Subcutaneous preadipocyte (primary cell): ENCODE data around the genes SBNO2 and STK11.

DNA sequence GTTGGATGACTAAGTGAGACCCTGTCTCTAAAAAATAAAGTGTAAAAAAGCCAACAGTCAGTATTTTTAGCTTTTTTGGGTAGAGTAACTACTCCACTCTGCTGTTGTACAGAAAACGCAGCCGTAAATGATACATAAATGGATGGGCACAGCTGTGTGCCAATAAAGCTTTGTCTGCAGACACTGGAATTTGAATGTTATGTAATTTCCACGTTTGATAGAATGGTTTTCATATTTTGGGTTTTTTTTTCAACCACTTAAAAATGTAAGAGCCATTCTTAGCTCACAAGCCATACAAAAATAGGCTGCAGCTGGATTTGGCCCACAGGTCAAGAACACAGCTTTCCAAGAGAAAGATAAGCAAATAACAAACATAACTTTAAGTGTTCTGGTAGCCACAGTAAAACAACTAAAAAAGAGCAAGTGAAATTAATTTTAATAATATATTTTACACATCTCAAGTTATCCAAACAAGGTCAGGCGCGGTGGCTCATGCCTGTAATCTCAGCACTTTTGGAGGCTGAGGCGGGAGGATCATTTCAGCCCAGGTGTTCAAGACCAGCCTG is 1.8 kb upstream of the TMEM259 start:
- CAGE, long polyA plus RNA, result no peak

GRCh38 chr19:1028063-1029034 is 1.9 kb downstream of the CNN2 start:
- CAGE, long polyA plus RNA, result no peak

GRCh38 chr19:1040737-1041586 is 1.1 kb downstream of the ABCA7 start:
- CAGE, long polyA plus RNA, result no peak

- CAGE, long polyA plus RNA, result no peak
Observed at GRCh38 chr19:1071420-1071829, 4.5 kb downstream of the ARHGAP45 start.

- CAGE, long polyA plus RNA, result no peak
Observed at GRCh38 chr19:1116917-1117631, 13.3 kb downstream of the GPX4 start.

- CAGE, long polyA plus RNA, result no peak
Observed at GRCh38 chr19:1172668-1173427, 1.2 kb downstream of the SBNO2 start.

DNA sequence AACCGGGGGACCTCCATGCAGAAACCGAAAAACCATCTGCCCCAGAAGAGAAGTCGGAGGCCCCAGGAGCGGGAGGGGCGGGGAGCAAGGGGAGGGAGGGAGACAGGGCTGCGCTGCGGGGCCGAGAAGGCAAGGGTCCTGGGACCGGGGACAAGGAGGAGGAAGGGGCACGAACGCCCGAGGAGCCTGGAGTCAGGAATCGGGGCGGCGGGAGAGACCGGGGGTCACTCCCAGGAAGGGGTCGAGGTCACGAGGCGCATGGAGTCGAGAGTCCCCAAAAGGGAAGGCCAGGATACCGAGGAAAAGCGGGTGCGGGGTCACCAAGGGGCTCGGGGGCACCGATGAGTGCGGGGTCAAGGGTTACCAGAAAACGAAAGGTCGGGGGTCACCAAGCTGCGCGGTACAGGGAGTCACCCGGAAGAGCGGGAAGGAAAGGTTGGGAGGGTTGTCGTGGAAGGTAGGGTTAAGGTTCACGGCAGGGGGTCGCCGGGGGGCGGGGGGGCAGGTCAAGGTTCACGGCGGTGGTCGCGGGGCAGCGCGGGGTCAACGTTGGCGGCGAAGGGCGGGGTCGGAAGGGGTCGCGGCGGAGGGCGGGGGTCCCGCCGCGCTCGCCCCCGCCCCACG is 528 bp downstream of the SBNO2 start:
- CAGE, long polyA plus RNA, result no peak

- CAGE, long polyA plus RNA, result no peak
Observed at GRCh38 chr19:1174052-1174466, at the start of gene SBNO2. Gene SBNO2, minus strand, starts transcription at chr19:1174268.

DNA sequence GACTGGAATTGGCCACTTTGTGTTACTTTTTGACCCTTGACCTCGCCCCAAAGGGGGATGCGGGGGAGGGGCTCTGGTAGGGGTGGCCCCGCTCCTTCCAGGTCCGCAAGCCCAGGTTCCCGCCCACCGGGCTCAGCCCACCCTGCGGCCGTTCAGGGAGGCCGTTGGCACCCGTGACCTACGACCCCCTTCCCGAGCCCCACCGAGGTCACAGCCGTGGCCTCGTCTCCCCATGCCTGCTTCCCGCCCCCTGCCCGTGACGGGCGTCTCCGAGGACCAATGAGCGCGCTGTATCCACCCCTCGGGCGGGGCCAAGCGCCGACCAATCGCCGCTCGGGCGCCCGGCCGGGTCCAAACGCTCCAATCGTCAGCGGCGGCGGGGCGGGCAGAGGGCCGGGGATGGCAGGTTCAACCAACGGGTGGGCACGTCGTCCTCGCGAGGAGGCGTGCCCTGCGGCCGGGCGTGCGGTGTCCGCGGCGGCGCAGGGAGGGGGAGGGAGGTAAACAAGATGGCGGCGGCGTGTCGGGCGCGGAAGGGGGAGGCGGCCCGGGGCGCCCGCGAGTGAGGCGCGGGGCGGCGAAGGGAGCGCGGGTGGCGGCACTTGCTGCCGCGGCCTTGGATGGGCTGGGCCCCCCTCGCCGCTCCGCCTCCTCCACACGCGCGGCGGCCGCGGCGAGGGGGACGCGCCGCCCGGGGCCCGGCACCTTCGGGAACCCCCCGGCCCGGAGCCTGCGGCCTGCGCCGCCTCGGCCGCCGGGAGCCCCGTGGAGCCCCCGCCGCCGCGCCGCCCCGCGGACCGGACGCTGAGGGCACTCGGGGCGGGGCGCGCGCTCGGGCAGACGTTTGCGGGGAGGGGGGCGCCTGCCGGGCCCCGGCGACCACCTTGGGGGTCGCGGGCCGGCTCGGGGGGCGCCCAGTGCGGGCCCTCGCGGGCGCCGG is at the start of gene STK11:
TSS of gene STK11 (plus strand) at position 498 of the 940 bp plus-strand sequence.
- CAGE, long polyA plus RNA, result no peak

DNA sequence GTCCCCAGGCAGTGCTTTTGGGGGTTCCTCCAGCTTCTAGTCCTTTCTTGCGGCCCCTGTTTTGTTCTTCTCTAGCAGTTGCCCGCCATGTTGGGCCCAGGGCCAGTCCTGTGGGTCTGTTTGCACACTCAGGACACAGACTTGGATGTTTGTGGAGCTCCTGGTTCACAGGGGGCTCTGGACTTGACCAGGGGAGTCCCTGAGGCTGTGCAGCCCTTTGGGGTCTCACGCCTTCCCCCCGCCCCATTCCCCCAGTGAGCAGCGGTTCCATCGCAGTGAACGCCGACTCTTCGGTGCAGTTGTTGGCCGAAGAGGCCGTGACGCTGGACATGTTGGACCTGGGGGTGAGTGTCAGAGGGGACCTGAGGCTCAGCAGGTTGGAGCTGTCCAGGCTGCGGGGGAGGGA is 2.3 kb downstream of the ATP5F1D start:
- CAGE, long polyA plus RNA, result no peak

DNA sequence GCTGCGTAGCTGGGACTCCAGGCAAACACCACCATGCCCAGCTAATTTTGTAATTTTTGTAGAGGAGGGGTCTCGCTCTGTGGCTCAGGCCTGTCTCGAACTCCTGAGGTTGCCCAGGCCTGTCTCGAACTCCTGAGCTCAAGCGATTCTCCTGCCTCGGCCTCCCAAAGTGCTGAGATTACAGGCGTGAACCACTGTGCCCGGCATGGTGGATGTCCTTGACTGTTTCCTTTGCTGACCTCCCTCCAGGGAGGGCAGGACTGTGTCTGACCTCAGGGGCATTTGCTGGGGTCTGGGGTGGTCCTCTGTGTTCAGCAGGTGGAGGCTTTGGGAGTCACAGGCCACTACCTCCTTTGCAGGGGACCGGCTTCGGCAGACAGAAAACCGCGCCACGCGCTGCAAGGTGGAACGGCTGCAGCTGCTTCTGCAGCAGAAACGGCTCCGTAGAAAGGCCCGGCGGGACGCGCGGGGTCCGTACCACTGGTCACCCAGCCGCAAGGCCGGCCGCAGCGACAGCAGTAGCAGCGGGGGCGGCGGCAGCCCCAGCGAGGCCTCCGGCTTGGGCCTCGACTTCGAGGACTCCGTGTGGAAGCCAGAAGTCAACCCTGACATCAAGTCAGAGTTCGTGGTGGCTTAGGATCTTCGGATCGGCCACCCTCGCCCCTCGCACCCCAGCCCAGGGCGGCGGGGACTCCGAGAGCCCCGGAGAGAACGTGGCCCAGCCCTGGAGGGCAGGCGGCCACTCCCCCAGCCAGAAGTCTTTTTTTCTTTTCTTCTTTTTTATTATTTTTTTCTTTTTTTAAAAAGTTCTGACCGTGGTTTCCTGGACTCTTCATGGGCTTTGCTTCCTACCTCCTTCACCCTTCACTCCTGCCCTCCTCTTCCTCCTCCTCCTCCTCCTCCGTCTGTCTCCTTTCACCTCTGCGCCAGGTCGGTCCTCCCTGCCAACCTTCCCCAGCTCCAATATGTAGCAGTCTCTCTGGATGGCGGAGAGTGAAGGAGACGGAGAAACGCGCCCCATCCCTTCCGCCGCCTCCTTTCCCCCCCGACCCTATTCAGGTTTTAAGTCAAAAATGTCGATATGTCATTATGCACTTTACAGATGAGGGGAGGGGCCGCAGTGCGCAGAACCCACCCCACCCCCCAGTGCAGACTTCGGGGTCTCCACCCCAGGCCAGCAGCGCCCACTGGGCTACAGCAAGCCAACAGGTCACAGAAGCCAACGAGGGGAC is 8.7 kb downstream of the MIDN start:
- CAGE, long polyA plus RNA, result no peak

DNA sequence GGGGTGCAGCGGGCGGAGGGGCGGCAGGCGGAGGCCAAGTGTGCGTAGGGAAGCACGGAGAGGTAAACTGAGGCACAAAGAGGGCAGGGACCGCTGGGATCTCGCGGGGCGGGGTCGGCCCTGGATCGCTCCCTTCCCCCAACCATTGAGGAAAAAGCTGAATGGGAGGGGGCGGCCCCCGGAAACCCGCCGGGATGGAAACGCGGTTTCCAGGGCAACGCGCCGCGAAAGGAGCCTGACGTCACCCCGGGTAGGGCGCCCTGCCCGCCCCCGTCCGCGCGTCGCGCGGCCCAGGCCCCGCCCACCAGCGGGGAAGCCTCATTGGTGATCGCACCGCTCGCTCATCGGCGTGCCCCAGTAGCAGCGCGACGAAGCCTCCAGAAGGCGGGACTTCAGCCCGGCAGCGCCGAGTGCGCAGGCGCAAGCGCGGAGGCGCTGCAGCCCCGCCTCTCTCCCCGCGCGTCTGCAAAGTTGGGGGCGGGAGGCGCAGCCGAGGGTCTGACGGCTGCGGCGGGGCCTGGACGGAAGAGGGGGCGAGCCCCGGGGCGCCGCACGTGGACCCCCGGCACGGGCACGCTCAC is 8.4 kb upstream of the CIRBP start:
- CAGE, long polyA plus RNA, result no peak

GRCh38 chr19:1261715-1262357 is 7.3 kb upstream of the CIRBP start:
- CAGE, long polyA plus RNA, result no peak

DNA sequence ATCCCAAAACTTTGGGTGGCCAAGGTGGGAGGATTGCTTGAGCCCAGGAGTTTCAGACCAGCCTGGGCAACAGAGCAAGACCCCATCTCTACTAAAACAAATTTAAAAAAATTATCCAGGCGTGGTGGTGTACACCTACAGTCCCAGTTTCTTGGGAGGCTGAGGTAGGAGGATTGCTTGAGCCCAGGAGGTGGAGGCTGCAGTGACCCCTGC is 1.3 kb downstream of the CIRBP start:
- CAGE, long polyA plus RNA, result no peak

DNA sequence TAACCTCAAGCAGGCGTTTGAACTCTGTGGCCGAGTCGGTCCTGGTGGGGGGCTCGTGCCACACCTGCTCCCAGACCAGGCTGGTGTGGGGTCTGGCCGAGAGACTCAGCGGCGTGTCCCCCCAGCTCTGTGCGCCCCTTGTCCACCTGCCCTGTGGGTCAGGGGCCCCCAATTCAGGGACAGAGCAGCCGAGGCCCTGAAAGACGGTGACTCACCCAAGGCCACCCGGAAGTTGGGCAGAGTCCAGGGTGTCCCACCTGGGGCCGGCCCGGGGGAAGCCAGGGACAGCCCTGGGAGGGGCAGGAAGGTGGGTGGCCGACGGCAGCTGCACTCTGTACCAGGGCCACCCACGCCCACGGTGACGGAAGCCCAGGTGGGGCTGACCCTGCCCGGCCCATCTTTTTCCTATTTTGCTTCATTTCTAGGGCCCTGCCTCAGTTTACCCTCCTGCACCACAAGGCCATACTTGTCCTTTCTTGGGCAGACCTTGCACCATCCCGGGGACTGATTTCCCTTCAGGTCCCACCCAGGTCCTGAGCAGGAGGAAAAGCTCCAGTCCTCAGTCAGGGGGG is 5.3 kb downstream of the EFNA2 start:
- CAGE, long polyA plus RNA, result no peak

GRCh38 chr19:1361952-1362476 is 7.3 kb downstream of the PWWP3A start:
- CAGE, long polyA plus RNA, result no peak

DNA sequence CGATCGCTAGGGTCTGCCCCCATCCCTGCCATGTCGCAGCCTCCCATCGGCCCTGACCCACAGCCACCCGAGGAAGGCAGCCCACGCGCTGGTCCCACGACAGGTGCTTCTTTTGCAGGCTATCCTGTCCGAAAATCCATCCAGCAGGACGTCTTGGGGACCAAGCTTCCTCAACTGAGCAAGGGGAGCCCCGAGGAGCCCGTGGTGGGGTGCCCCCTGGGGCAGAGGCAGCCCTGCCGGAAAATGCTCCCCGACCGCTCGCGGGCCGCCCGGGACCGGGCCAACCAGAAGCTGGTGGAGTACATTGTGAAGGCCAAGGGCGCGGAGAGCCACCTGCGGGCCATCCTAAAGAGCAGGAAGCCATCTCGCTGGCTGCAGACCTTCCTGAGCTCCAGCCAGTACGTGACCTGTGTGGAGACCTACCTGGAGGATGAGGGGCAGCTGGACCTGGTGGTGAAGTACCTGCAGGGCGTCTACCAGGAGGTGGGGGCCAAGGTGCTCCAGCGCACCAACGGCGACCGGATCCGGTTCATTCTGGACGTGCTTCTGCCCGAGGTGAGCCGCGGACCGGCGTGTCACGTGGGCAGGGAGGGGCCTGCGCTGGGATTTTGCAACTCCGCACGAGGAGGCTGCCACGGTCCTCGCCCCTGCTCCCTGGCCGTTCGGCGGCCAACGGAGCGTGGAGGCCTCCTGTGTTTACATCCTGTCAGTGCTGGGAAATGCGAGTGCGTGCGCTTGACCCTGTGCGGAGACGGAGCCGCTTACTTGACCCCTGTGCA is 13.0 kb upstream of the NDUFS7 start:
- CAGE, long polyA plus RNA, result no peak

GRCh38 chr19:1393753-1394593 is 7.4 kb downstream of the GAMT start:
- CAGE, long polyA plus RNA, result no peak

GRCh38 chr19:1396839-1397692 is 4.3 kb downstream of the GAMT start:
- CAGE, long polyA plus RNA, result no peak

DNA sequence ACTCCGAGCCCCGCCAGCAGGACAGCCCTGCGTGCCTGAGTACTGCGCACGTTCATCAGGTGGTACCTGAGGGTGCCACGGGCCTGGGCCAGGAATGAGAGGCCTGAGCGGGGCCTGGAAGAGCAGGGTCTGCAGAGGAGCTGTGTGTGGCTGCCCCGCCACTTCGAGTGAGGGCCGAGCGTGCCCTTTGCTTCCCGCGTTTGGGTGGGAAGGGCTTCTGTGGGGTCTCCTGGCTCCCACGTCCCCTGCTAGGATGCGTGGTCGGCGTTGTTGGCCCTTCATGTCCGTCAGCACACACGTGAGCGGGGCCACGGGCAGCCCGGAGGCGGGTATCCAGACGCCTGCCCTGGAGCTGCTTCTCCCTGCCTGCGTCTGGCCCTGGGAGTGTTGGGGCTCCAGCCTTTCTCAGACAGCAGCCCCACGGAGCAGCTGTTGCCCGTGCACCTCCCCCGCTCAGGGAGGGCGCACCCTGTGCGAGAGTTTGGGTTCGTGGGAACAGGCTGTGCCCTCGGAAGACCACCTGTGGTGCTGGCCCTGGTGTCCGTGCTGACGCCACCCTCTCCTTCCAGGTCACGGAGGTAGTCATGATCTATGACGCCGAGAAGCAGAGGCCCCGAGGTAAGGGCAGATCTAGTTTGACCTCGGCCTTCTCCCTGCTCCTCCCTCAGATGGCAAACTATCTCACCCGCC is 14.5 kb downstream of the DAZAP1 start:
- CAGE, long polyA plus RNA, result no peak